Ascending aorta (tissue), 1 donor: Measurements from ENCODE around the gene DIDO1.

GRCh38 chr20:62366282-62366896 is 723 bp downstream of the LAMA5 start:
- PRO-cap: unidirectional peak, plus-strand start at chr20:62366646

DNA sequence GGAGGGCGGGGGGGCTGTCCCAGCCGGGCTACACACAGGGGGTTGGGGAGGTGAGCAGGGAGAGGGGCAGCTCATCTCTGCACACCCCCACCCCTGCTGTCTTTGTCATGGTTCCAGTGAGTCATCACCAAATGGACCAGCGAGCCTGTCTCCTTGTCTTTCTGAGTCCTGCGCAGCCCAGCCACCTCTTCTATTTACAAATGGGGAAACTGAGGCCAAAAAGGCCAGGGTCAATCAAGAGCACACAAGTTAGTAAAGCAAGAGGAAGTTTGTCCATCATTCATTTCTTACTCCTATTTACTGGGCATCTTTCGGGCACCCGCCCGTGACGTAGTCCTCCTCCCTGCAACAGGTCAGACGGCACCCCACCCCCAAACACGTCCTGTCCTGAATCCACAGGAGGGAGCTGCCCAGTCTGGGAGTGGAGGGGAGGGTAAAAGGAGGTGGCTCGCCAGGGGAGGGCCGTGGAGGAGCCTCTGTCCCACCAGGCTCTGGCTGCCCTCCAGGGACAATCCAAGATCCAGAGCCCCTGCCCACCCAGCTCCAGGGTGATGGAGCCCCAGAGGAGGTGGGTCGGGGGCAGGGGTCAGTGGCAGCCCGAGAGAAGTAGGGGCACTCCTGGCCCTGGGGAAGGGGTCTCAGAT is 2.4 kb upstream of the LAMA5 start:
- PRO-cap: no peak

DNA sequence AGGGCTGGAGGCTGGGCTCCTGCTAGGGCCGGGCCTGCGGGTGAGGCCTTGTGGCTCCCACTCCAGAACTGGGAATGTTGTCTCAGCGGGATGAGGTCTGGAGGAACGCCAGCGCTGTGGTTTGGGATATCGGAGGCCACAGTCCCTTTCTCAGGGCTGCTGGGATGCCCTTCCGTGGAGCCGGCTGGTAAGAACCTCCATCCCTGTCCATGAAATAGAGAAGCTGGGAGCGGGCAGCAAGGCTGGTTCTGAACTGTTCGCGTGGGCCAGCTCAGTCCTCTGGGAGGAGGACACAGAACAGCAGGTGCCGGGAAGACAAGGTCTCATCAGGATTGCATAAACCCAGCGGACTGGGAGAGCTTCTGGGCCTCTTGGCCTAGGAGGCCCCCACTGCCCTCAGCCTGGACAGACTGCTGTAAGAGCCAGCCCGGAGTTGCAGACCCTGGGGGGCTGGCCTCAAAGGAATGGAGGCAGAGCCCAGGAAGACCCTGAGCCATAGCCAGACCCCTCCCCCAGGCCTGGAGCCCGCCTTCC is 3.3 kb upstream of the LAMA5 start:
- PRO-cap: no peak

GRCh38 chr20:62372252-62372709 is 5.2 kb upstream of the LAMA5 start:
- PRO-cap: no peak

GRCh38 chr20:62390416-62390769 is 3.5 kb downstream of the RPS21 start:
- PRO-cap: no peak

GRCh38 chr20:62390870-62391579 is 4.1 kb downstream of the RPS21 start:
- PRO-cap: no peak

DNA sequence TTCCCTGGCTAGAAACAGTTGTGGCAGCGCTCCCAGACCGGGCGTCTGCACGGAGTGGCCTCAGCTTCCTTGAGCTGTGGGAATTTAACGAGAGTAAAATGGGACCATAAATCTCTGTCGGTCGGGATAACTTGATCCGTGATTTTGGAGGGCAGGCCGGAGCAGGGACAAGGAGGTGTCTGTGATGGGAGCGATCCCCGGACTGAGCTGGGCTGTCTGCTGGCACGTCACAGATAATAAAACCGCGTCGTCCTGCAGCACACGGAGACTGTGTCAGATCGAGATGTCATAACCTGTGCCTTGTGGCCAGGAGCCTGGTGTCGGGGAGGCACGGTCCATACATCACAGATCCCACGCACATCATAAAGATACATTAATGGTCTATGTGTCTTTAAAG is 6.4 kb upstream of the RBBP8NL start:
- PRO-cap: no peak

GRCh38 chr20:62513768-62513967 is 37.9 kb upstream of the GATA5 start:
- PRO-cap: no peak

DNA sequence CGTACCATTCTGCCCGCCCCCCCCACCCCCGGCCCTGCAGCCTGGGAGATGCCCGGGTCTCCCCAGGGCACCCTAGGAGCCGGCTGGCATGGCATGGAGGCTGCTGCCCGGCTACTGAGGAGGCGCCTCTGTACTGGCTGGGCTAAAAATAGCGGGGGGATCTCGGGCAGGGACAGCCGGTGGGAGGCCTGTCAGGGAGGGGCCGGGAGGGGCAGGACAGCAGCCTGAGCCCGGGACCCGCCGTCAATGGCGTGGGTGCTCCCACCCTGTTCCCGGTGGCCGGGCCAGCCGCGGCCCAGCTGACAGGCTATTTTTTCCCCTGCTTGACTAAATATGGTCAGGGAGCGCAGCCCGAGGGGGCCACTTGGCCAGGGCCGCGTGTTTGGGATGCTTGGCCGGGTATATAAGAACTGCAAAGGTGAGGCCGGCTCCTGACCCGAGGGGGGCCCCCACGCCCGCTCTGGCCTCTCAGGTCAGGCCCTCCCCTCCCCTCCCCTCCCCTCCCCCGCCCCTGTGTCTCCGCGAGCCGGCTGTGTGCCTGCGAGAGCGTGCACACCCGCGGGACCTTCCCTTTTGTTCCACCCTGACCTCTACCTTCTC is 74.3 kb upstream of the GATA5 start:
- PRO-cap: no peak

- PRO-cap: no peak
Observed at GRCh38 chr20:62551329-62551828, 75.6 kb upstream of the GATA5 start.

GRCh38 chr20:62570043-62570396 is 72.3 kb upstream of the SLCO4A1 start:
- PRO-cap: no peak

- PRO-cap: no peak
Observed at GRCh38 chr20:62644150-62644713, 1.9 kb downstream of the SLCO4A1 start.

- PRO-cap: no peak
Observed at GRCh38 chr20:62727909-62728714, 19.5 kb downstream of the NTSR1 start.

DNA sequence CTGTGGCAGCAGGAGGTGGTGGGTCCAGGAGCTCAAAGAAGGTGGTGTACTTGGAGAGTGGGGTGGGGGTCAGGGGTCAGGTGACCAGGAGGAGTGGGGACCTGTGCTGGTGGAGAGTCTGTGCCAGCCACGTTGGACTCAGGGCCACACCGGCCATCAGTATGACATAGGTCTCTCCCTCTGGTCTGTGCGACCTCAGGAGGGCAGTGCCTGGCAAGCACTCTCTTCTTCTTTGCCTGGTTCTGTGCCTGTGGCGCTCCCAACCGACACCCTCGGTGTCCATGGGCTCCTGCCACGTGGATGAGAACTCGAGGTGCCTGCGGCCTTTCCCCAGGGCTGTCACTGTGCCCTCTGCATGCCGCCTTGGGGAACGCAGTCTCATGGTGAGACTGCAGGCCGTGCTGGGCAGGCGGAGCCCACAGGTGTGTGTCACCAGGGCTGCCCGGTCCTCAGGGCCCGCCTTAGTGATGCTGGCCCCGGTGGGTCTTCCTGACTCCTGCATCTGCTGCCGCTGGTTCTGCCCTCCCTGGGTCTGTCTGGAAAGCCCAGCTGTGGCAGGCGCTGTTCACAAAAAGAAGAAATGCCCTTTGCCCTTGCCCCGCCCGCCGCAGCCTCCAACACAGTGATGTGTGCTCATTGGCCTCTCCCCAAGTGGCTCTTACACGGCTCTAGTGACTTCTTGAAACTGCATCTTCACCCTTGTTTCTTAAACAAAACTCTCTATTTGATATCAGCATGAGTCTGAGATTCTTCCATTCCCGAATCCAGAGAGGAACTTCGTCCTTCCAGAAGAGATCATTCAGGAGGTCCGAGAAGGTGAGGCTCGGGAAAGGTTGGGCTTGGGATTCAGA is 1.8 kb downstream of the MRGBP start:
- PRO-cap: no peak

- PRO-cap: no peak
Observed at GRCh38 chr20:62876833-62877382, 15.3 kb upstream of the TCFL5 start.

DNA sequence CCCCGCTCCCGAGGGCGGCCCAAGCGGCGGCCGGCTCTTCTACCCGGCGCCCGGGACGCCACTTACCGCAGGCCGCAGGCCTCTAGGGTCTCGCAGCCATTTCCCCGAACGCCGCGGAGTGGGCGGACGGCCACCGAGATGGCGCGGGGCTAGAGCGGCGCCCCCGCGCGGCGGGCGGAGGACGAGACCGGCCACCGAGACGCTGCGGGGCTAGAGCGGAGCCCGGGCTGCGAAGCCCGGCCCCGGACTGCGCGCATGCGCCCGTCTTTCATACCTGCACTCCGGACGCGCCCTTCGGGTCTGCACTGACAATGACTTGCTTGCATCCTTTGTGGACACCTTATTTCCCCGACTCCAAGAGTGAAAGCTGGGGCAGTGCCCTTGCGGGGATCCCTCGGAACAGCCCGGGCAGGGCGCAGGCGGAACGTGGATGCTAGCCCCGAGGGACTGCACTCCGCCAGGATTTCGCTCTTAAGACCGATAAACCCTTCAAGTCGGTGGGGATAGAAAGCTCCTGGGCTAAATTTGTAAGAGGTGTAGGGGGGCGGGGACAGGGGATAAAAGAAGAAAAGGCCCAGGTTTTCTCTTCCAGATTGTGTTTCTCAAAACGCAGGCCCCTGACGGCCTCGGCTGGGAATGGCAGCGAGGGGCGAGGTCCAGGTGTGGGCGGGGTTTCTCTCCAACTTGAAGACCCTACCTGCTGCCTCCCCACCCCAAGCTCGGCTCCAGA is at the start of gene DIDO1:
Gene DIDO1 (minus strand): TSS at position 140 of the 730 bp plus-strand sequence.
- PRO-cap: bidirectional peak, plus-strand start at position 260 of the sequence, minus-strand start at position 113 of the sequence

- PRO-cap: no peak
Observed at GRCh38 chr20:62970538-62971163, 18.1 kb downstream of the SLC17A9 start.

GRCh38 chr20:62977455-62978372 is 25.2 kb downstream of the SLC17A9 start:
- PRO-cap: no peak

GRCh38 chr20:63009066-63009691 is 2.4 kb upstream of the BHLHE23 start:
- PRO-cap: no peak

- PRO-cap: unidirectional peak, minus-strand start at chr20:63071985
Observed at GRCh38 chr20:63071815-63072130, 65.0 kb upstream of the BHLHE23 start.